ENCODE results near the gene SLC28A3.

DNA sequence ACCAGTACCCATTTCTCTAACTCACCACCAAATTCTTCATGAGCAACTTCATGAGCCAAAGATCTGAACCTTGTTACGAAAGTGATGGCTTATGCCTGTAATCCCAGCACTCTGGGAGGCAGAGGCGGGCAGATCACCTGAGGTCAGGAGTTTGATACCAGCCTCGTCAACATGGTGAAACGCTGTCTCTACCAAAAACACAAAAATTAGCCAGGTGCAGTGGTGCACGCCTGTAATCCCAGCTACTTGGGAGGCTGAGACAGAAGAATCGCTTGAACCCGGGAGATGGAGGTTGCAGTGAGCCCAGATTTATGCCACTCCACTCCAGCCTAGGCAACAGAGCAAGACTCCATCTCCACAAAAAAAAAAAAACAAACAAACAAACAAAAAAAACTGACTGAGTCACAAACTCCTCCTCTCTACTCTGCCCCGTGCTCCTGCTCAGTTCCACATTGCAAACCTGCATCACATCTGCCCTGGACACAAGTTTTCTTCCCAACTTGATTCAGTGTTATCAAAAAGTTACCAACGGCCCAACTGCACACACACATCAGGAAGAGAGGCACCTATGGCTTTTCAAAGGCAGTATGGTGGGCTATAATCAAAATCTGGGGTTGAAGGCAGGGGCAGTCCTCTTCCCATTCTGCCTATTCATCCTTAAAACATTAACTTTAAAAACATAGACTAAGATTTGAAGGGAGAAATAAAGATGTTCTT is 61.6 kb downstream of the GNAQ start:
- RRBS = no CpG with 5 or more reads among the region's 9 CpGs

GRCh38 chr9:77977980-77979052 is 53.3 kb downstream of the GNAQ start:
- RRBS = no CpG with 5 or more reads among the region's 10 CpGs

- RRBS = no CpG with 5 or more reads among the region's 25 CpGs
Observed at GRCh38 chr9:77996959-77998459, 34.1 kb downstream of the GNAQ start.

GRCh38 chr9:78031092-78031695 is 417 bp downstream of the GNAQ start:
- RRBS = 2% methylated on average over 13 of the region's 86 CpGs

DNA sequence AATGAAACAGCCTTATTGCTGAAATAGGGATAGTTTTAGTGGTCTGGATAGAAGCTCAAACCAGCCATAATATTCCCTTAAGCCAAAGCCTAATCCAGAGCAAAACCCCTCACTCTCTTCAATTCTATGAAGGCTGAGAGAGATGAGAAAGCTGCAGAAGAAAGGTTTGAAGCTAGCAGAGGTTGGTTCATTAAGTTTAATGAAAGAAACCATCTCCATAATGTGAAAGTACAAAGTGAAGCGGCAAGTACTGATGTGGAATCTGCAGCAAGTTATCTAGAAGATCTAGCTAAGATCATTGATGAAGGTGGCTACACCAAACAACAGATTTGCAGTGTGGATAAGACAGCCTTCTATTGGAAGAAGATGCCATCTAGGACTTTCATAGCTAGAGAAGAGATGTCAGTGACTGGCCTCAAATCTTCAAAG is 30.2 kb downstream of the TLE4 start:
- RRBS = no CpG with 5 or more reads among the region's 1 CpG

DNA sequence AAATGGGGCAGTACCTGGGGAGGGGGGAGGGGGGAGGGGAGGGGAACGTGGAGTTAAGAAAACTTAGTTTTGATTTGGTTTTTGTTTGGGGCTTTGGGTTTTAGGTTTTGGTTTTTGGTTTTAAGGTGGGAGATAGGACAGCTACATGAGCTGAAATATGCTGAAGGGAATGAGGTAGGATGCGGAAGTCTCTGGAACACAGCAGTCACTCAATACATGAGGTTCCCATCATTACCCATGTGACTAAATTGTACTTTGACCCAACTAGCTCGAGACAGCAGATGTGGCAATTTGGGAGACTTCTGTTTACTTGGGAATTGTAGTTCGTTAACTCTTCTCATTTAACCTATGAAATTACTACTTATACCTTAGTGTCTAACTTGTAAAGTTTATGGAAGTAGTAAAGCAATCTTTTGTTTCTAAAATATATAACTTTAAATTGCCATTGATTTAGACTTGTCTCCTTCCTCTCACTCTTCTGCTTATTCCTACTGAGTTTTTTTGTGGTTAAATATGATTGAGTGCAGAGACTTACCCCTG is 124.2 kb downstream of the TLE1 start:
- RRBS = no CpG with 5 or more reads among the region's 4 CpGs

- RRBS = no CpG with 5 or more reads among the region's 20 CpGs
Observed at GRCh38 chr9:81592865-81593568, 96.3 kb downstream of the TLE1 start.

GRCh38 chr9:81688461-81688781 is 926 bp downstream of the TLE1 start:
- RRBS = no CpG with 5 or more reads among the region's 40 CpGs

DNA sequence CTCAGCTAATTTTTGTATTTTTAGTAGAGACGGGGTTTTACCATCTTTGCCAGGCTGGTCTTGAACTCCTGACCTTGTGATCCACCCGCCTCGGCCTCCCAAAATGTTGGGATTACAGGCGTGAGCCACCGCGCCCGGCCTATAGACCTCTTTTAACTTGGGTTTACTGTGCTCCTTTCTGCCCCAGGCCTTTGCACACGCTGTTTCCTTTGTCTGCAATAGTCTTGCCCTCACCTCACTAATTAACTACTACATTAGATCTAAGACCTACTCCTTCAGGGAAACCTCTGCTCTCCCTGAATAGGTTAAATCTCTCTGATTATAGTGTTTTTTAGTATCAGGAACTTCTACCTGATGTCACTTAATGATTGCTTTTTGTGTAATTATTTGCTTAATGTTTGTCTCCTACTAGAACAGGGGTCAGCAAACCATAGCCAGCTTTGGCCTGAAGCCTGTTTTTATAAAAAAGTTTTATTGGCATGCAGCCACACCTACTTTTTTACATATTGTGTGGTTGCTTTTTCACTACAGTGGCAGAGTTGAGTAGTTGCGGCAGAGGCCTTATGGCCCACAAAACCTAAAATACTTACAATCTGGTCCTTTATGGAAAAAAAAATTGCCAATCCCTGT is 31.2 kb upstream of the TLE1 start:
- RRBS = no CpG with 5 or more reads among the region's 9 CpGs

- RRBS = no CpG with 5 or more reads among the region's 1 CpG
Observed at GRCh38 chr9:81797500-81797758, 108.1 kb upstream of the TLE1 start.

GRCh38 chr9:81879218-81879634 is 49.0 kb upstream of the SPATA31D4 start:
- RRBS = no CpG with 5 or more reads among the region's 3 CpGs

DNA sequence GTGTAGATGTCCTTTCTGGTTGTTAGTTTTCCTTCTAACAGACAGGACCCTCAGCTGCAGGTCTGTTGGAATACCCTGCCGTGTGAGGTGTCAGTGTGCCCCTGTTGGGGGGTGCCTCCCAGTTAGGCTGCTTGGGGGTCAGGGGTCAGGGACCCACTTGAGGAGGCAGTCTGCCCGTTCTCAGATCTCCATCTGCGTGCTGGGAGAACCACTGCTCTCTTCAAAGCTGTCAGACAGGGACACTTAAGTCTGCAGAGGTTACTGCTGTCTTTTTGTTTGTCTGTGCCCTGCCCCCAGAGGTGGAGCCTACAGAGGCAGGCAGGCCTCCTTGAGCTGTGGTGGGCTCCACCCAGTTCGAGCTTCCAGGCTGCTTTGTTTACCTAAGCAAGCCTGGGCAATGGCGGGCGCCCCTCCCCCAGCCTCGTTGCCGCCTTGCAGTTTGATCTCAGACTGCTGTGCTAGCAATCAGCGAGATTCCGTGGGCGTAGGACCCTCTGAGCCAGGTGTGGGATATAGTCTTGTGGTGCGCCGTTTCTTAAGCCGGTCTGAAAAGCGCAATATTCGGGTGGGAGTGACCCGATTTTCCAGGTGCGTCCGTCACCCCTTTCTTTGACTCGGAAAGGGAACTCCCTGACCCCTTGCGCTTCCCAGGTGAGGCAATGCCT is 8.1 kb downstream of the RASEF start:
- RRBS = no CpG with 5 or more reads among the region's 21 CpGs

- RRBS = 2% methylated on average over 20 of the region's 69 CpGs
Observed at GRCh38 chr9:83061936-83062751, 798 bp downstream of the RASEF start.

- RRBS = 8% methylated on average over 4 of the region's 30 CpGs
Observed at GRCh38 chr9:83218933-83219602, 156.1 kb upstream of the RASEF start.

- RRBS = no CpG with 5 or more reads among the region's 3 CpGs
Observed at GRCh38 chr9:83657190-83657975, 34.4 kb downstream of the IDNK start.

DNA sequence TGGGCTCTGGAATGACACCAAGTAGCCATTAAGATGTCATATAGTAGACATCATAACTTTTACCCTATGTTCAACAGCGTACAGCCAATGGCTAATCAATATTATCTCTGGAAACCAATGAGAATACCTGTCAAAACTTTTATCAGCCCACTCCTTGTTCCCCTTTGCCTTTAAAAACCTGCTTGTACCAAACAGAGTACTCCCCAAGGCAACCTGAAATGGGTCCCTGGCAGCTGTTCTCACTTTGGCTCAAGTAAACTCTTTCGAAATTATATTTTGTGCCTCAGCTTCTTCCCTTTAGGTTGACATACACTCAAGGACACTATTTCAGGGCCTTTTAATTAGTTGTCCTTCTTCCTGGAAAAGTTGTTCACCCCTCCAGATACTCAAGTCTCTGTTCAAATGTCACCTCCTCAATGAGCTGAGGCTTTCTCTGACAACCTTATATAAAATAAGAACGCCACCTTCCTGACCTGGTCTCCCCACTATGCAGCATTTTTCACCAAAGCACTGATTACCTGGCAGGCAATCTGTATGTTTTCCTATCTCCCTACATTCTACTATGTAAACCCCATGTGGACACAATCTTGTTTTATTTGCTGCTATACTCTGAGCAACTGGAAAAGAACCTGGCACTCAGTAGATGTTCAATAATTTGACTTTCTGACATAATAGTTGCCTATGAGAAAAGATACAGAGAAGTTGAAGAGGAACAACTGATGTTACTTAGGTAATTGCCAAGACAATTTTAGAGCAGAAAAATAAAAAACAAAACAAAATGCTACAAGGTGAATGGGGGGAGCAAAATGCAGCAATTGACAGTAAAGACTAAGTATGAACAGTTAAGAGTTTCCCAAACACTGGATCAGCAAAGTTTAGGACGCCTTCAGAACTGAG is 35.3 kb downstream of the IDNK start:
- RRBS = no CpG with 5 or more reads among the region's 4 CpGs

DNA sequence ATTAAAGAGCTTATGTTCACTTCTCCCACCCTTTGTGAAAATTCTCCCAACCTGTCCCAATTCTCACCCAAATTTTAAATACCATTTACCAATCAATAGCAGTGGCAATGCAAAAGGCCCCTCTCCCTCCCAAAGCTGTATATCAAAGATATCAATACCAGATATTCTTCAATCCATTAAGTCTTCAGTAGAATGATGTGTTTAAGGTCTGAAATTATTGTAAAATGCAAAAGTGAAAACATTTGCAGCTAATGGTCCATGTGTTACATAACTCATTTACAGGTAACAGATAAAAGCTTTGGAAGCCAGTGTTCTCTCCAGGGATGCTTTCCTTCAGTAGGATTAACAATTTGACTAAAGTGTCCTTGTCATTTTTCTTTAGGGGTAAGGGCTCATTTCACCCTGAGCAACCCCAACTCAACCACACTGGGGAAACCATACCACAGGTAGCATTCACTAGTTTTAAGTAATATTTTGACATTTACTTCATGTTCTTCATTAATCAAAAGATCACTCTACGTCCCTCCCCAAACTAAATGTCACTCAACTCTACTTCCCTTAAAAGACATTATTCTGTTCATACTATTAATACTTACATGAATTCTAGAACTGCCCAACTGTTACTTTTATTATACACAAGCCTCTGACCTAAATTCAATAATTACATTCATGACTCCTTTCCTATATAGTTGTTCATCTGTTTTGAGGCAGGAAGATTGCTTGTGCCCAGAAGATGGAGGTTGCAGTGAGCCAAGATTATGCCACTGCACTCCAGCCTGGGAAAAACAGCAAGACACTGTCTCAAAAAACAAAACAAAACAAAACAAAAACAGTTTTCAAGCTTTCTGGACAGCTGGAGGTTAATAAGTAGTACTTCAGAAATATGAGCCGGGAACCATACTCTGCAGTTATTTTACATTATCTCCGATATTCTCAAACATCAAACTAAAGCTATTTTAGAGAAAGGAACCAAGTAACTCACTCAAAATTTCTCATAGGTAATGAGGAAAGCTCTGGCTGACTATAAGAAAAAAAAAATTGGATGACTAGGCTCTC is 10.7 kb upstream of the C9orf64 start:
- RRBS = no CpG with 5 or more reads among the region's 3 CpGs

DNA sequence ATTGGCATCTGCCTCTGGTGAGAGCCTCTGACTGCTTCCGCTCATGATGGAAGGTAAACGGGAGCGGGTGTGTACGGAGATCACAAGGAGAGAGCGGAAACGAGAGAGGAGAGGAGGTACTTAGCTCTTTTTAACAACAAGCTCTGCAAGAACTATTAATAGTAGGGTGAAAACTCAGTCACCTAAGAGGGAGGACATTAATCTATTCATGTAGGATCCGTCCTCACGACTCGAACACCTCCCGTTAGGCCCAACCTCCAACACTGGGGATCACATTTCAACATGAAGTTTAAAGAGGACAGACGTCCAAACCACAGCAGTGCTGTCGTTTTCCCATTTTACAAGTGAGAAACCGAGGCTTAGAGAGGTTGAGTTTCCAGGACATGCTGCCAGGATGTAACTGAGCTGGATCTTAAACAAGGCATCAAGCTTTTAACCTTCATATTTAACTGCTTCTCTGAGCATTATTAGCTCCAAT is 173.6 kb downstream of the SLC28A3 start:
- RRBS = no CpG with 5 or more reads among the region's 13 CpGs

DNA sequence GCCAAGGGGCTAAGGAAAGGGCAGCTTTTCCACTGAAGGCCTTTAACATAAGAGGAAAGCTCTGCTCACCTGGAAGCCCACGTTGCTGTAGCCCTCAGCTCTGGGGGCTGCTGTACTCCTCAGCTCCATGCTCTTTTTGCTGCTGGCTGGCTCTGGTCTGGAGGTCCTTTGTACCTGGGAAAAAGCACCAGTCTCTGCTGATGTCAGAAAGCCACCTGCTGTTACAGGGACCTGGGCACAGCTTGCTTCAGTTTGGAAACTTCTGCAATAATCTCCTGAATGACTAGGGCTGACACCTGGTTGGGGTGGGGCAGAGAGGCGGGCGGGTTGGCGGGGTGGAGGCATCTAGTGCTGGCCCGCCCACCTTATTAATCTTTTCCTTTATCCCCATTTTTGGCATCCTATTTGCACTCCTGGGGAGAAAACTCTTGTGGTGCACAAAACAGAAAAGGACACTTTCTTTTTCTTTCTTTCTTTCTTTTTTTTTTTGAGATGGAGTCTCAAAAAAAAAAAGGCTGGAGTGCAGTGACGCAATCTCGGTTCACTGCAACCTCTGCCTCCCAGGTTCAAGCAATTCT is at the start of gene SLC28A3:
Gene SLC28A3 (minus strand): TSS at position 254 of the 578 bp plus-strand sequence.
- RRBS = no CpG with 5 or more reads among the region's 7 CpGs

DNA sequence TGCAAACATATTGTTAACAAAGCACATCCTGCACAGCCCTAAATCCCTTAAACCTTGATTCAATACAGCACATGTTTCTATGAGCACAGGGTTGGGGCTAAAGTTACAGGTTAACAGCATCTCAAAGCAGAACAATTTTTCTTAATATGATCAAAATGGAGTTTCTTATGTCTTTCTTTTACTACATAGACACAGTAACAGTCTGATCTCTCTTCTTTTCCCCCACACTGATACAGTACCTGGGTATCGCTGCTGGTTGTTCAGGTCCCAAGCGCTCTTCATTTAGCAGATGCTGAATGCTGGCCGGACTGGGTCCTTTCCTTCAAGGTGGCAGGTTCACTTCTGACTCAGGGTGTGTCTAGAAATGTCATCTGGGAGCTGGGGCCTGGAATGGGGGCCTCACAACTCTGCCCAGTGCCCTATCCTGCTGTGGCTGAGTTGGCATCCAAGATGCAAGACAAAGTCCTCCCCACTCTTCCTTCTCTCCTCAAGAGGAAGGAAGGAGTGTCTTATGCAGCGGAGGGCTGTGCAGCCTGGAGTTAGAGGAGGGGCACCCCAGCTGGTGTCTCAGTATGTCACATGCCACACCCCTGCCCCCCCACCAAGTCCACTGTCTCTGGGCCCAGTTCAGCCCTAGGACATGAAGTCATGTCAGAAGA is 27.8 kb upstream of the SLC28A3 start:
- RRBS = no CpG with 5 or more reads among the region's 4 CpGs

Data from AG09319 (cell line).